Pericardium fibroblast (primary cell): ENCODE measurements around a stretch of chr6.

GRCh38 chr6:167115856-167116568 lies 6.9 kb upstream of the CCR6 start:
- RAMPAGE, long total RNA: no peak

GRCh38 chr6:167124141-167125027 lies 1.5 kb downstream of the CCR6 start:
- RAMPAGE, long total RNA: no peak

DNA sequence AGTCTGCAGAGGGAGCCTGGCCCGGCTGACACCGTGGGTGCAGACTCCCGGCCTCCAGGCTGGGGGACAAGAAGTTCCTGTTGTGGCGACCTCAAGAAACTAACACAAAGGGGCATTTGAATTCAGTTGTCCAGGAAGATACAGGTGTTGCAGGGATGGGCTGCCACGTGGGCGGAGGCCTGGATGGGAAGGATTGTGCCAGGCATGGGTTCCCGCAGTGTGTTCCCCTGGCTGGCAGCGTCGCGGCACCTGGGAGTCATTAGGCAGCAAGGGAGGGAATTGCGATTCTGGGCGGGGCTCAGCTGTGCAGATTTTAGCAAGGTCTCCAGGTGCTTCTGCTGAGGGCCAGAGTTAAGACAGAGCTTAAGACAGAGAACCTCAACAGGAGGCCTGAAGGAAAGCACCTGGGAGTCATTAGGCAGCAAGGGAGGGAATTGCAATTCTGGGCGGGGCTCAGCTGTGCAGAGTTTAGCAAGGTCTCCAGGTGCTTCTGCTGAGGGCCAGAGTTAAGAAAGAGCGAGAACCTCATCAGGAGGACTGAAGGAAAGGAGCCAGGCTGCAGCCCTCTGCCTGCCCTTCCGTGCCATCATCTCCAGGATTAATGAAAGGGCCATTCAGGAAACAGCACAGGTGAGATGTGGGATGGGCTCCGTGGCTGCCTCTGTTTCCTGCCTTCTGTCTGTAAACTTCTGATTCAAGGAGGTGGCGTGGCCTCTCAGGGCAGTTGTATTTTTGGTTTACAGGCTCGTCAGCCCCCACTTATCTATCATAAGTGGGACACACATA lies 20.1 kb upstream of the UNC93A start:
- RAMPAGE, long total RNA: no peak

GRCh38 chr6:167450672-167451241 lies 125.9 kb downstream of the TTLL2 start:
- RAMPAGE, long total RNA: no peak

- RAMPAGE, long total RNA: no peak
Observed at GRCh38 chr6:167544060-167544530, 219.2 kb downstream of the TTLL2 start.

DNA sequence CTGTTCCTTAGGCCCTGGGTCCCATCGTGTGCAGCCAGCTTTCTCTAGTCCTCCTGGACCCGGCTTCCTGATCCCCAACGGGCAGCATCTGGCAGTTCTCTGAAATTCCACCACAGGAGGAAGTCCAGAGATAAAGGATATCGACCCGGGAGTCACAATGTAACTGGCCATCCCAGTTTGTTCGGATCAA lies 235.2 kb downstream of the TTLL2 start:
- RAMPAGE, long total RNA: no peak

GRCh38 chr6:167647132-167648275 lies 179.2 kb upstream of the AFDN start:
- RAMPAGE, long total RNA: no peak

DNA sequence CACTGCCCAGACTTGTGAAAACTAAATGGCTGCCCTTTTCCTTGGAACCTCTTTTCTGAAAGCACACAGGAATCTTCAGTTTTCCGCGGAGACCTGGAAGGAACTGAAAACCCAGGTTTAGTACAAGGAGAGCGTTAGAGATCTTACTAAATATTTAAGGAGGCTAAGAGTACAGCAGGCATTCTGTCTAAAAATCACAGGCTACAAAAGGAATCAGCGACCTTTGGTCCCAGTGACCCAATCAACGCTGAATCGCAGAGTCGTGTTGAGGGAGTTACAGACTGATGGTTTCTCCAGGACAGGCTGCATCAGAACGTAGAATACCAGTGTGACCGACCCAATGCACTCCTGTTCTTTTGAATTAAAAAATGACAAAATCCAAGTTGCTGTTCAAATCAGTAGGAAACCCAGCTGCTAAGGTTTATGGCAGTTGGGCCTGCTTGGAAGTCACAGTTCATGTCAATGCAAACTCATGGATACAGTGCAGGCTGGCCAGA lies 155.9 kb upstream of the AFDN start:
- RAMPAGE, long total RNA: no peak

DNA sequence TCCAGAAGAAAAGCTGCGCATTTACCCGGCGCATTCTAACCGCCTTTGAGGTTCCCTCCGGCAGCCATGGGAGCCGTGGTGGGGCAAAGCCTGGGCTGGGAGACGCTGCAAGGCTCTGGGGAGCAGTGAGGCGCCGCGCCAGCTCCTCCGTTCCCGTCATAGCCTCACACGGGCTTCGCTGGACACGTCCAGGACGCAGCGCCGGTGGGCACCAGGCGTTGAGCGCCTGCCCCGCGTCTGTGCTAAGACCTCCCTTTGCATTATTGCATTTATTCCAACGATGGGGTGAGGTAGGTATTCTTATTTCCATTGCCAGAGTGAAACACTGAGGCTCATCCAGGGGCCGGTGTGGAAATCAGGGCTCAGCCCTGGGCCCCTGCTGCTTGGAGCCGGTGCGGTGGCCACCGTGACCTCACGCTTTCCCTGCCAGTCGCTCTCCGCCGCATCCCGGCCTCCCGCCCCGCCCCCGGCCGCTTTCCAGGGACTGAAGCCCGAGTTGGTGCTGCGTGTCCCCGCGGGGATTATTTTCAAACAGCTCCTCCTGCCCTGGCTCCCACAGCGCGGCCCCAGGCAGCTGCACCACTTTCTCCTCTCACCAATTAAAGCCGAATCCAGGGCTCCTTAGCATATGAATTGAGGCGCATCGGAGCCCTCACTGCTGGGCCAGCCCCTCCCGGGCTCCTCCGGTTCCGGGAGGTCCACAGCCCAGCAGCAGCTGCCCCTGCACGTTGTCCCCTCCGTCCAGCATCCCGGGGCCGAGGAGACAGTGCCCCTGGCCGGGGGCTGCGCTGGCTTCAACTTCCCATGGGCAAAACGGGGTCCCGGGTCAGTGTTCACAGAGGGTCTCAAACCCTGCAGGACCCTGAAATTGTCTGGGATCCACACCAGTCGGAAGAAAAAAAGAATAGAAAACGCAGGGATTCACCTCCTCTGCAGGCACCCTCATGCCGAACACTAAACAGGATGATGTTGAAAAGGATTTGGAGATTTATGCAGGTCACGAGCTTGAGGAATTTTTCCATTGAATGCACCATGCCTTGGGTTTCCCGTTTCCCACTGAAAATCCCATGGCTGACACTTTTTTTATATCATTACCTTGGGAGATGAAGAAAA lies 148.0 kb upstream of the AFDN start:
- RAMPAGE, long total RNA: no peak

- RAMPAGE, long total RNA: no peak
Observed at GRCh38 chr6:167711530-167712114, 115.1 kb upstream of the AFDN start.

- RAMPAGE, long total RNA: no peak
Observed at GRCh38 chr6:167850488-167851208, 23.9 kb downstream of the AFDN start.

- RAMPAGE, long total RNA: no peak
Observed at GRCh38 chr6:167993861-167994297, 3.6 kb upstream of the KIF25 start.

GRCh38 chr6:168059029-168059341 lies 20.0 kb downstream of the FRMD1 start:
- RAMPAGE, long total RNA: no peak

DNA sequence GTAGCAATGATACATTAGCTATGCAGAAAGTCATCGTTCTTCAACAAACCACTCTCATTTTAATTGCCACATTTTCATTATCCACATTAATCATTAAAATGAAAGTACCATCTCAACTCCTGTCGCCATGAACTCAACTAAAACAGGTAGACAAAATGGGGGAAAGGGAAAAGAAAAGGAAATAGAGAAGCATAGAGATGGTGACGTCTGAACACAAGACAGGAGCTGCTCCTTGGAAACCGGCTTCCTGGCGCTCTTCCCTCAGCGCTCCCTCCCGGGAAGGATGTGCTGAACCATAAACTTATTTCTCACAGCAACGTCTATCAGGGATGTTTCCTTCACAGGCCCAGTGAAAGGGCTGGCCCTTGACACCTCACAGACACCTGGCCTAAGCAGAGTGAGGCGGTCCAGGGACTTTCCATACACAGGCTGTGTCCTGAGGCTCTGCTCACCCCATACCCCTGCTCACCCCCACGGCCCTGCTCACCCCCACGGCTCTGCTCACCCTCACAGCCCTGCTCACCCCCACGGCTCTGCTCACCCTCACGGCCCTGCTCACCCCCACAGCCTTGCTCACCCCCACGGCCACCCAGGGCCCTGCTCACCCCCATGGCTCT lies 839 bp downstream of the FRMD1 start:
- RAMPAGE, long total RNA: no peak

DNA sequence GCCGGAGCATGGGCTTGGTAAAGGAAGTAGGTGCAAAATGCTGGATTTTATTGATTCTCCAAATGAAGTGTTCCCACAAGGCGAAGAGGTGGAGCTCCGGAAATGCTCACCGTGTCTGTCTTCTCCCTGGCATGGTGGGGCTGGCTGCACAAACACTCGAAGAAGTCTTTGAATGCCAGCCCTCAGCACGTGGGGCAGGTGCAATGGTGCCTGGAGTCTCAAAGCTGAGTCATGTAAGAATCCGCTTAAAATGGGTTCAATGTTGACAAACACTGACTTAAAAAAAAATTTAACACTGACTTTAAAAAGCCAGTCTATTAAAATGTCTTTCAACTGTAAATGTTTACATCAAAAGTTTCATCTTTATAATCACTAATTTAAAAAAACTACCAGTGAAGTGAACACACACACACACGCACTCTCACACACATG lies 79.7 kb upstream of the FRMD1 start:
- RAMPAGE, long total RNA: no peak

GRCh38 chr6:168368413-168369251 lies 49.1 kb upstream of the DACT2 start:
- RAMPAGE, long total RNA: no peak

- RAMPAGE, long total RNA: no peak
Observed at GRCh38 chr6:168524649-168525283, 83.8 kb downstream of the SMOC2 start.

DNA sequence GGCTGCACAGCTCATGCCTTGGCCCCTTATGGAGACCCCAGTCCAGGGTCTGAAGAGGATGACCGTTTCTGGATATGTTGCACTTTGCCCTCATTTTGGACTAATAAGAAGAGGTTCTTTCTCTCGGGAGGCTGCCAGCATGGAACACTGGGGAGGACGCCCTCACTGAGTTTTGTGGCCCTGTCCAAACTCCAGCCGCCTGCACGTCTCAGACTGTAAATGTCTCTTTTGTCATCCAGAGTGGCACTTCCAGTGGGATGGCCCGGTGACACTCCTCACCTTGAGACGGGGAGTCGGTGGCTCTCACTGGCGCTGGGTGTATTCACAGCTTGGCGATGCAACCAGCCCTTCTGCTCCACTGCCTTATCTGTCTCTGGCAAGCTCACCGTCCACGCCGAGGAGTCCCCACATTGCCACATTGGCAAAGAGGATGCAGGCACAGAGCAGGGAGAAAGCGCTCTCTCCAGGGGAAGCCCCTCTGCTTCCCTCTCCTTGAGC lies 245.3 kb downstream of the SMOC2 start:
- RAMPAGE, long total RNA: no peak

DNA sequence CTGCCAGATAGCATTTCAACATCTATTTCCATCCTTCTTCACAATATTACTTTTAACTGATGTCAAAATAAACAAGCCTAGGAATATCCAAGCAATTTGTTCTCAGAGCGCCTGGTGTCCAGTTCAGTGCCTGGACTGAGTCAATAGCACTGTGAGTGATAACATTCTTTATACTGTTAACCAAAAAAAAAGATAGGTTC lies 182.7 kb downstream of the THBS2 start:
- RAMPAGE, long total RNA: no peak

DNA sequence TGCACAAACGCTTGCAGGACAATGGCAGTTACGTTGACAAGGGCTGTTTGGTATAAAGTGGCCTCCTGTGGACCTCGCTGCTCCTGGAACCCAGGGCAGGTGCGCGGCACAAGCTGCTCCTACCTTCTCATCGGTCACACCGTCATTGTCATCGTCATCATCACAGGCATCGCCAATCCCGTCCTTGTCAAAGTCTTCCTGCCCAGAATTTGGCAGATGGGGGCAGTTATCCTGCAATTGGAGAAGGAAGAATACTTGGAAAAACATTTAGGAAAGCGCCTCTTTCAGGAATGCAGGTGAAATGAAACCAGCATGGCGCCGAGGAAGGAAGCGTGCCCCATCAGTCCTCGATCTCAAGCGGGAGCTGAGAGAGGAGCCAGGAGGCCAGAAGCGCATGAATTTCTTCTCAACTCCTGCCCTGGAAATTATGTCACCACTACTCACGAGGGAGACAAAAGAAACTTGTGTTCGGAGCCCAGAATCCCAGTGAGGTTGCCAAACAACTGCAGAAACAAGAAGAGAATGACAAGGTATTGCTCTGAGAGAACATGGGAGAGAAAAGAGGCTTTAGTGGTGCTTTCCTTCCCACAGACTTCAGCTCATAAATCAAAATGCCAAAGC lies 24.1 kb downstream of the THBS2 start:
- RAMPAGE, long total RNA: no peak